Smooth muscle cell (in vitro differentiated cells): ENCODE measurements around a stretch of chr5.

GRCh38 chr5:160459057-160459589 lies 37.5 kb downstream of the PTTG1 start:
- RAMPAGE, long total RNA = no peak

DNA sequence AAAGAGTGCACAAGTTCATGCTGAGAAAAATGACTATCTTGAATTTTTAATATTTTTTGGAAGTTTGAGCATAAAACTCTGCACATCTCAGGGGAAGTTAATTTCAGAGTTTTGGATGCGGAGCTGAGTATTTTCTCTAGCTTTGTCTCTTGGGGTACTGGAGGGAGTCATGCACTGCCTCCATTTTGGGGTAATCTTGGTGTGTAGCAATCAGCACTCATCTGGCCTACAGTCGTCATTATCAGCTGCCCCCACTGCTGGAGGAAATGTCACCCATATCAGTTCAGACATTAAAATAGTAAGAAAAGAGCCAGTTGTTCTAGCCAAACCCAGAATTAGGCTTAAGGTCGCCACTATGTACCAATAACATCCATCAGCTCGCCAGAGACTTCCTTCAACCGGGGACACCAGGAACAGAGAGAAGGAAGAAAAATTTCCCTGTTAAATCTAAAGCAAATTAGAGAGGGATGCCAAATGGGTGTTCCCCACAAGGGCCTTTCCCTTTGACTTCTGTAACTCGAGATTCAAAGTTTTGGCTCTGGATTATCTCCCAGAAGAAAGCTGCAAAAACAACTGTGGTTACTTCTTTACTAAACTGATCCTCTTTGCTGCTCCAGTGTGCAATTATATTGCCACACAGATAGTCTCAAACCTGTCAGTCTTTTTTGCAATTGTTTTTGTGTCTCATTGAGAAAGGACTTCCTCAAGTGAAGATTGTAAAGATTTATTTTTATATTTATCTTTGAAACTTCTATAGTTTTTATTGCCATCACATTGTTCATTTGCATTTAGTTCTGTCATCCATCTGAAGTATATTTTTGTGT lies 49.2 kb downstream of the PTTG1 start:
- RAMPAGE, long total RNA = no peak

- RAMPAGE, long total RNA = no peak
Observed at GRCh38 chr5:160693931-160694447, 158.0 kb downstream of the ATP10B start.

DNA sequence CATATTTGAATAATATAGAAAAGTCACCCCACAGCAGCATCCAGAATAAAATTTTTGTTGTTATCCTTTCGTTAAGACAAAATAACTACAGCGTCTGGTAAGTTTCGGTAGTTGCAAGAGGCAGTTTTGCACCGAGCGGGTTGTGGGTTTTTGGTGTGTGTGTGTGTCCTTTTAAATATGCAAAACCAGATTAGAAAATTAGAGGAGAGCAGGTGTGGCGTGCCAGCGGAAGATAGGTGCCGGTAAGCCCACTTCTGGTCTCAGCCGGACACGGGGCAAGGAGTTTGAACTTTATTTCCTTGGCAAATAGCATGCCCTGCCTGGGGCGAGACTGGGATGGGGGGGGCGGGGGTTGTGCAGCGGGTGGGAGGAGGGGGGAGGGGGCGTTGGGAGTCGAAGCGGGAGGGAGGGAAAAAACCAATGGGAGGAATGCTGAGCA lies 356 bp upstream of the GABRB2 start:
- RAMPAGE, long total RNA = no peak

- RAMPAGE, long total RNA = no peak
Observed at GRCh38 chr5:162384378-162384638, 316.7 kb downstream of the GABRG2 start.

DNA sequence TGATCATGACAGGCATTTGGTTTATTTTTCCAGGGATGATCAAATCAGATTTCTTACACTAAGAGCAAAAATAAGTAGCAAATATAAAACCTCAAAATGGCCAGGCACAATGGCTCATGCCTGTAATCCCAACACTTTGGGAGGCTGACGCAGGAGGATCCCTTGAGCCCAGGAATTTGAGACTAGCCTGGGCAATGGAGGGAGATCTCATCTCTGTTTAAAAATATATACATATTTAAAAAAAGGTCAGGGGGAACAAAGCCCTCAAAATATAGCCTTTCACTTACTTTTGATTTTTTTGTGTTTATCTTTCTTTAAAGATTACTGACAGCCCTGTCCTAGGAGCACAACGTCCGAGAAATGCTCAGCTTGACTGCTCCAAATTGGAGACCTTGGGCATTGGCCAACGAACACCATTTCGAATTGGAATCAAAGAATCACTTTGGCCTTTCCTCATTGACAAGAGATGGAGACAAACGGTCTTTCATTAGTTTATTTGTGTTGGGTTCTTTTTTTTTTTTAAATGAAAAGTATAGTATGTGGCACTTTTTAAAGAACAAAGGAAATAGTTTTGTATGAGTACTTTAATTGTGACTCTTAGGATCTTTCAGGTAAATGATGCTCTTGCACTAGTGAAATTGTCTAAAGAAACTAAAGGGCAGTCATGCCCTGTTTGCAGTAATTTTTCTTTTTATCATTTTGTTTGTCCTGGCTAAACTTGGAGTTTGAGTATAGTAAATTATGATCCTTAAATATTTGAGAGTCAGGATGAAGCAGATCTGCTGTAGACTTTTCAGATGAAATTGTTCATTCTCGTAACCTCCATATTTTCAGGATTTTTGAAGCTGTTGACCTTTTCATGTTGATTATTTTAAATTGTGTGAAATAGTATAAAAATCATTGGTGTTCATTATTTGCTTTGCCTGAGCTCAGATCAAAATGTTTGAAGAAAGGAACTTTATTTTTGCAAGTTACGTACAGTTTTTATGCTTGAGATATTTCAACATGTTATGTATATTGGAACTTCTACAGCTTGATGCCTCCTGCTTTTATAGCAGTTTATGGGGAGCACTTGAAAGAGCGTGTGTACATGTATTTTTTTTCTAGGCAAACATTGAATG lies 12.8 kb downstream of the MAT2B start:
- RAMPAGE, long total RNA = no peak

- RAMPAGE, long total RNA = no peak
Observed at GRCh38 chr5:167315957-167316156, 337.0 kb downstream of the TENM2 start.

GRCh38 chr5:168277478-168277959 lies 13.9 kb upstream of the WWC1 start:
- RAMPAGE, long total RNA = no peak

DNA sequence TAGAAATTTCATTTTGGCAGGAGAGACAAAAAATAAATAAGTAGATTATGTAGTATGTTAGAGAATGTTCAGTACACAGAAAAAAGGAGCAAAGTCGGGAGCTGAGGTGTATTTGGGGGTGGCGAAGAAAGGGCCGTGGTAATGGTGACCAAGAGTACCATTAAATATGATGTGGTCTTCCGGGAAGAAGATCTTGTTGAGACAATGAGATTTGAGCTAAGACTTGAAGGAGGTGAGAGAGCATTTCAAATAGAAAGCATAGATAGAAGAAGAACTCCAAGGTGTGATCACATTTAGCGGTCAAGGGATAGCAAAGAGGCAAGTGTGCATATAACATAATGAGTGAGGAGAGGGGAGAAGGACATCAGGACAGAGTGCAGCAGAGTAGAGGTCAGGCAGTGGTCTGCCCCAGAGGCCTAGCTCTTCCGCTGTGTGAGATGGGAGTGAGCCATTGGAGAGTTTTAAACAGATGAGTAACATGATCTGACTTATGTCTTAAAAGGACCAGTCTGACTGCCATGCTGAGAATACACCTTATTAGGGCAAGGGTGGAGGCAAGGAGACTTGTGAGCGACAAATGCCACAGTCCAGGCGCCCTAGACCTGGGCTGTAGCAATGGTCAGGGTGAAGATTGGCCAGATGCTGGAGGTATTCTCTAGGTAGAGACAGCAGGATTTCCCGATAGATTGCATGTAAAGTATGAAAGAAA lies 82.9 kb downstream of the WWC1 start:
- RAMPAGE, long total RNA = no peak

DNA sequence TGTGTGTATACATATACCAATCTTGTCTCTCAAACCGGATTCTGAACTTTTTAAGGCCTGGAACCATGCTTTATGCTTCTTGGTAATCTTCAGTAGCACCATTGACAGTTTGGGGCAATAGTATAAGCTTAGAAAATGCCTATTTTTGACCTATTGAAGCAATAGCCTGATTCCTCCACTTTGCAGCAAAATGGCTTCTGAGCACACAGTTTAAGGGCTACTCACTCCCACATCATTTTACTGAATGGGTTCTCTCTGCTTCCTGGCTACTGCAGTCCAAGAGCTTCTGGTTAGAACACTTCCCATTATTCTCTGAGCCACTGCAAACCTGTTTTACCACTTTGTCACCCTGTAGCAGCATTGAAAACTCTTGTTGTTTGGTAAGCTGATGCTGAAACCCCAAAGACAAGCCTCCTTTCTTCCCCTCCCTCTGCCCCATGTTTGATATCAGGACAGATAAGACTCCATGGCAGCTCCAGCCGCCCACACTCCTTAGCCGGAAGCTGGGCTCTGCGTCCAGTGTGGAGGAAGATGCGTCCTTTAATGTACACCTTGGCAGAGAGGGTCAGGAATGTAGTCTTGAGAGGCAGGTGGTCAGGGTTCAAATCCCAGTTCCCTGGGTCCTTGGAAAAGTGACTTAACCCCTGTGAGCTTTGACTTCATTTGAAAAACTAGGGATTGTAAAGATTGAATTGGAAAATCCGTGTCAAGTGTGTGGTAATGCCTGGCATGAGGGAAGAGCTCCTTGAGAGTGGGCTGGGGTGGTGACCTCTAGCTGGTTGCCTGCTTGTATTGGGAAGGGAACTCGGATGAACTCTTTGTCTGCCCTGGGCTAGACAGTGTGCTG lies 84.3 kb upstream of the RARS1 start:
- RAMPAGE, long total RNA = no peak

DNA sequence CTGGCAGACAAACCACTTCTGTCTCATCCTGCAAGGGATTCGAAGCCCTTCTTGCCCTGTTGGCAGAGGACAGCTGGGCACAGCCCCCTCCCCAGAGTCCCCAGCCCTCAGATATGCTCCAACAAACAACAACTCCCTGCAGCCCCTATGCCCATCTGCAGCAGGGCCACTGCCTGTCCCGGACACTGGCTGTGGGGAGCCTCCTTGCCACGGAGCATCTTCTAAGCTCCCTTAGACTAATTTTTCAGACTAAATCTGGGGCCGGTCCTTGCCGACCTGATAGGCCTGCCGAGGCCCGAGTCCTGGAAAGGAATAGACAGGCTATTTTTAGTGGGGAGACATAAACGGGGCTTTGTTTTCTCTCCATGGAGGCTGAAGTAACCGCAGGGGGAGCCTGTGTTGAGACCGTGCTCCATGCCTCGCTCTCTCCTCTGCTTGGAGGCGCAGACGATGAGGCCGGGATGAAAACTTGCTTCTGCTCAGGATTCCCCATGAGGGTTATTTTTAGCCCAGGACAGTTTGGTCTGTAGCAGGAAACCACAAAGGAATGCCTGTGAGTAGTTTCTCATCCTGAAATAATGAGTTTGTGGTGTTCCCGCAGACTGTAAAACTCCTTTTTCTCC lies 82.1 kb upstream of the RARS1 start:
- RAMPAGE, long total RNA = no peak

DNA sequence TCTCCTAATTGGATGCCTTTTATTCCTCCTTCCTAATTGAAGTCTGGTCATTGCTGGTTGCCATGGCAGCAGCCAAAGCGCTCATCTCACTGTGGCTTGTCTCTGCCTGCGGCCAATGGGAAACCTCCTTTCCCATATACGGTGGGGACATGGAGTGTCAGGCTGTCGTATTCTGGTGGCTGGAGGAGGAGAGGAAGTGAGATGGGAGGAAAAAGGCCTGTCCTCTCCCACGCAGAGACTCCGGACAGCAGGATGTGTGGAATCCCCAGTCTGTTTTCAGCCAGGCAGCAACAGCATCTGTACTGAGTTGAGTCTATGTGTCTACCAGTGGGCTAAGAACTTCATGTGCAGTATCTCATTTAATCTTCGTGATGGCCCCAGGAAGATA lies 52.1 kb upstream of the RARS1 start:
- RAMPAGE, long total RNA = no peak

GRCh38 chr5:168562238-168562543 lies 17.0 kb downstream of the PANK3 start:
- RAMPAGE, long total RNA = no peak

GRCh38 chr5:168613809-168614465 lies 34.8 kb upstream of the PANK3 start:
- RAMPAGE, long total RNA = no peak

DNA sequence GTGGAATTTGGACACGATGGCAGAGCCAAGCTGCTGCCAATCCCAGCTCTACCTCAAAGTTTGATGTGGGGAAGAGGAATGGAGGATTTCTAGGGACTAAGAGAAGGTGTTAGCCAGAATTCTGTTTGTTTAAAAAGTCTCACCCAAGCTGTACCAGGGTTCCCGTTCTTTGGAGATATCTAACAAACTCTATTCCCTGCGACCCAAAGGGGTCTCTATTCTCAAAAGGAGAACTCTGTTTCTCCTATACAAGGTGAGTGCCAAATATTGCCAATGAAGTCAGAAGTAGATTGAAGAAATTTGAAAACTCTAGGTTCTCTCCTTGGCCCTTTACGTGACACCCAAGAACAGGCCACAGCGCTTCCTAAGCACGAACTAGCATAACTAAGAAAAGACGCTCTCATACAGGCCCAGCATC lies 183.4 kb downstream of the SLIT3 start:
- RAMPAGE, long total RNA = no peak

- RAMPAGE, long total RNA = no peak
Observed at GRCh38 chr5:170089531-170089736, 16.3 kb upstream of the FOXI1 start.

DNA sequence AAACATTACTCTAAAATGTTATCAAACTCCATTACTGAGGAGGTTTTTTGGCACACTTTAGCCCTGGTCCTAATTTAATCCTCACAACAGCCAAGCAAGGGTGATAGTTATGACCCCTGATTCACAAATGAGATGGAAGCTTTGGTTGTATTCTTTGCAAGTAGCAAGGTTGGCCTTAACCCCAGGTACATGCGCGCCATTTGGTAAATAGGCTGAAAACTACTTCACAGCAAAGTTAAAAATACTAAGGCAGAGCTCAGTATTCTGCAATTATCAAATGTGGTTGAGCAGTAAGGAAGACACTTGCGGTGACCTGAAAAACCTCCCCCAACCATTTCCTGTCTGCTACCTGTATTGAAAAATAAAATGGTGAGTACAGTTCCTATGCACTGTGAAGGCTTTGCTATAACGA lies 29.2 kb downstream of the C5orf58 start:
- RAMPAGE, long total RNA = no peak

- RAMPAGE, long total RNA = no peak
Observed at GRCh38 chr5:170270525-170271287, 26.9 kb downstream of the LCP2 start.

DNA sequence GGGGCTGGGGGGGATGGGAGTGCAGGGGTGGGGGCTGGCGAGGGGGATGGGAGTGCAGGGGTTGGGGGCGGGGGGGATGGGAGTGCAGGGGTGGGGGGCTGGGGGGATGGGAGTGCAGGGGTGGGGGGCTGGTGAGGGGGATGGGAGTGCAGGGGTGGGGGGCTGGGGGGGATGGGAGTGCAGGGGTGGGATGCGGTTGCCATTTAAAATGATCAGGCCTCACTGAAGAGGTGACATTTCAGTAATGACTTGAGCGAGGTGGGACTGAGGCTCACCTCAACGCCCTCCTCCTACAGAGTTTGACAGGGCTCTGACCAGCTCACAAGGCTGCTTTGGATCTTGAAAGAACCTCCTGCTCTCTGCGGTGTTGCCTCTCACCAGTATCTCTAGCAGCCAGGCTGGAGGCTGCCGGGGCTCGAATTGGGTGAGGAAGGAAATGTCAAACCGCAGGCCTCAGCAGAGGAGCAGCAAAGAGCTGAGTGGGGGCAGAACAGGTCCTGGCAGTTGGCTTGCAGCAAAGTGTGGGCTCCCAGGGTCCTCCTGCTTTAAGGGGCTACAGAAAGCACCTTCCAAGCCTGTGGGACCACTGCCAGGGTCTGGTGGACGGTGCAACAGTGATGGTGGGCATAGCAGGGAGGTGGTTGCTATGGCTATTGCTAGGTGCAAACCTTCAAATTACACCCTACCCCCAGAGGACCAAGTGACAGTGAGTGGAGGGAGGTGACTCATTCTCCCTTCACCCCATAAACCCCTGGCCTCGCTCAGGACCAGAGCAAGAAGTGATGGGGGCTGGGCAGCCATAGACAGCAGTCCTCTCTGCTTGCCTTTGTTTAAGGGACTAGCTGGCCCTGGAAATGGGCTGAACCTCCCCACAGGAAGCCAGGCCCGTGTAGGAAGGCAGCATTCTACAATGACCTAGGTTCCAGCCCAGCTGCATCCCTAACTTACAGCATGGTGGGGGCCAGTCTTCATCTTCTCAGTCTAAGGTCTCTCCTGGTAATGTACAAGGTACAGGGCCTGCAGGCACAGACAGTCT lies 18.9 kb downstream of the LCP2 start:
- RAMPAGE, long total RNA = no peak

DNA sequence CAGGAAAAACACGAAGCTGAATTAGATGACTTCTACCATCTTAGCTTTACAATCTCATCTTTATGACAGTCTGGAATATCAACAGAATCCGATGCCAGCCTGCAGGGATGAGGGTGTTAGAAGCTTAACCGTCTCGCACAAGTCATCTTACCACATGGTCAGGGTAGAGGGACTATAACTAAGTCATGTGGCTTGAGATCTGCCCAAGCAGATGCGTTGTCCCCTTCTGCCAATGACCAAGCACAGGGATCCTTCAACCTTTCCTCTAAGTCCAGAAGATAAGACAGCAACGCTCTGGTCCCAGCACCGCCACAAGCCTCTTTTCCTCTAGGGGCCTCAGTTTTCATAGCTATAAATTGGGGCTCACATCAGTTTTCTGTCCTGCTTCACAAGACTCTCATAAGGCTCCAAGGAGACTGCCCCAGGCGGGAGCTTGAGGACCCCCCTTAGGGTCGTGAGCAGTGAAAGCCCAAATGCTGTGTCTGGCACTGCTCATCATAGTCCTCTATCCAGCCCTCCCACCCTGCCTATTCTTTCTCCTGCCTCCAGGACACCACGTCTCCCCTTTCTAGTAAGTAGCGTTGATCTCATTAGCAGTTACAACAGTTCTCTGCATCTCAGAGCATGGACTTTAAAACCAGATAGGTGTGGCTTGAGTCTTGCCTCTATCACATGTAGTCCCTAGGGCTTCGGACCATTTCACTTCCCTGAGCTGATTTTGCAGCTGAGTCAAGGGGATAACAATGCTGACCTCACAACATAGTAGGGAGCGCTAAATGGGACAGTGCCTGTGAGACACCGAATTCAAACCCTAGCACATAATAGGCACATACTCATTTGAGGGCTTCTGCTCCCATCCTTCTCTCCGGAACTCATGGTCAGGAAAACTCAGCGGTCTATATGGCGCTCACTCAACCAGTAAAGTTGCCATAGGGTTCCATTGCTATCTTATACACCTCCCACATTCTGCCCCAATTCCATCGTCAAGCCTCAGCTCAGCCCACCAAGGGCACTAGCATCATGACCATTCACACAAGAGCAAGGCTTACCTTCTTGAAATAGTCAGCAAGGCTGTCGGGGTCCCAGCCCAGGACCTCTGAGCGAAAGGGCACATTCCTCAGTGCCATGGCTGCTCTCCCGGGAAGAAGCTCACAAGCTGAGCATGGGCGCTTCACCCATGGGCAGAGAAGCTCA lies 695 bp downstream of the LCP2 start:
- RAMPAGE, long total RNA = no peak